Astrocyte (in vitro differentiated cells and primary cell): ENCODE measurements around the genes GZF1 and CST4.

DNA sequence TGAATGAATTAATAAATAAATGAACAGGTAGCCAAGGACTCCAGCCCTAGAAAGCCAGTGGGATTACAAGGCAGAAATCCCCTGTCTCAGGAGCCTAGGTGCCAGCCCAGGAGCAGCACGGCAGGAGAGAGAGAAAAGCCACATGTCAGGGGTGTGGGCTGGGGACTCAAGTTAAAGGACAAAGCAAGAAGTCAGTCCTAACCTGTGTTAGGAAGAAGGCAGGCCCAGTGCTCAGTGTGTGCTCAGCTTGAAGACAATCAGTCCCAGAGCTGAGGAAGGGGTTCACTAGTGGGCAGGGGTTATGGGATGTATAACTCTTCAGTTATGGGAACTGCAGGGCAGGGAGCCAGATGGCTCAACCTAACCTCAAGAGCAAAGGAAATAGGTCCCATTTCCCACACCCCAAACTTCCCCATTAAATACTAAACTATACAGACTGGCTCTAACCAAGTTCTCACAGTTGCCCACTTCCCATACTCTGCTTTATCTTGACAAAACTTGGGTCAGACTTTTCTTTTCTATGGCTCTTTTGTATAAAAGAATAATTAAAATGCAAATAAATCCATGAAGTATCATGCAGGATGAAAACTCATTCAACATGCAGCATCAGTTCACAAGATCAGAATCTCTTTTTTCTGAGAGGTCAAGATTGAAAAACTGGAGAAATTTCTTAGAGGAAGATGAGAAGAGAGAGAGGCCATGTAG, 7.4 kb upstream of the SSTR4 start:
- PRO-cap: no peak
- RRBS, 2 experiments: no CpG with 5 or more reads among the region's 1 CpG

GRCh38 chr20:23085604-23086160, 442 bp downstream of the CD93 start:
- PRO-cap: no peak
- RRBS, 2 experiments: 85 to 90% methylated on average over 3 to 7 of the region's 29 CpGs

- PRO-cap: no peak
- RRBS, 2 experiments: no CpG with 5 or more reads among the region's 4 CpGs
Measured at GRCh38 chr20:23115582-23116111, 29.5 kb upstream of the CD93 start.

GRCh38 chr20:23257889-23258851, 92.4 kb upstream of the NXT1 start:
- PRO-cap: no peak
- RRBS, 2 experiments: no CpG with 5 or more reads among the region's 7 CpGs

- PRO-cap: bidirectional peak, plus-strand start at chr20:23362211, minus-strand start at chr20:23361758
- RRBS, 2 experiments: 2% methylated on average over 42 to 63 of the region's 106 CpGs
Measured at GRCh38 chr20:23361711-23362516, at the start of gene GZF1. Gene GZF1, plus strand, starts transcription at chr20:23362182.

- PRO-cap: no peak
- RRBS, 2 experiments: no CpG with 5 or more reads among the region's 9 CpGs
Measured at GRCh38 chr20:23639418-23640034, 1.8 kb upstream of the CST3 start.

GRCh38 chr20:23655711-23656529, 18.2 kb upstream of the CST3 start:
- PRO-cap: no peak
- RRBS, 2 experiments: 24 to 68% methylated on average over 3 to 8 of the region's 27 CpGs

- PRO-cap: no peak
- RRBS, 2 experiments: no CpG with 5 or more reads among the region's 12 CpGs
Measured at GRCh38 chr20:23688611-23689179, at the start of gene CST4. Gene CST4, minus strand, starts transcription at chr20:23689038.

- PRO-cap: no peak
- RRBS, 2 experiments: no CpG with 5 or more reads among the region's 3 CpGs
Measured at GRCh38 chr20:24034538-24035136, 46.1 kb upstream of the GGTLC1 start.

DNA sequence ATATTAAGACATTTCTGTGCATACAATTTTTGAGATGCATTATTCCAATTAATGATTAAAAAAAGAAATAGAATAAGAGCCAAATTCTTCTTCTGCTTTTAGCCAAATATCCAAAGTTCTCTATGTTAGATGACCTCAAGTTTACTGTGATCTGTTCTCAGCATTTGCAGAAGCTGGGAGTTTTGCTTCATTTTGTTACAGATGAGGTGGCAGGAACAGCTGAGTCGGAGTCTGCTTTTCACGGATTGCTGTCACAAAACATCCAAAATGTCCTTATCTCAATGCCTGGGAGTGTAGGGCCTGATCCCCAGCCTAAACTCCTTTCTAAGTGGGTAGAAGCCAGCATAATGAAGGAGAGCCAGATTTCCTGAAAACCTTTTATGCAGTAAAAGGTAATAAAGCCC, 114.8 kb upstream of the GGTLC1 start:
- PRO-cap: no peak
- RRBS, 2 experiments: no CpG with 5 or more reads among the region's 2 CpGs

DNA sequence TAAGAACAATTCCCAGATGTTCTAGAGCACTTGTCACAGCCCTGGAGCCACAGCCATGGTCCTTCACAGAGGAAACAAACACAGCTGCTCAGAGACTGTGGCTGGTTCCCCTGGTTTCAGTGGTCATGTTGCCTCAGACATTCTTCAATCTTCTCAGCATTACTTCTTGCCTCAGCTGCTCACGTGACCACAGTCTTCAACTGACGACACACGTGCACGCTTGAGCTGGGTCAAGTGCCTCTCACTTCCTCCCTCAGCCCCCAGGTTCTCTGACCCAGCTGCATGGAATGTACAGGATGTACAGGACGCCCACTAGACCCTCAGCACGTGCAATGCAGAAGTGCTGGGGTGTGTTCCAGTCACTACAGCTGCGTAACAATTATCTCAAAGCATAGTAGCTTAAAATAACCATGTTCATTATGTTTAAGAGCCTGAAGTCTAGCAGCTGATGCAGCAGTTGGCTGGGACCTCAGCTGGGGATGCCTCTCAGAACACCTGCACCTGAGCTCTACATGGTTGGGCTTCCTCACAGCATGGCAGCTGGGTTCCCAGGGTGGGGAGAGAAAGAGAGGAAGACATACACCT, 159.9 kb upstream of the GGTLC1 start:
- PRO-cap: no peak
- RRBS, 2 experiments: no CpG with 5 or more reads among the region's 7 CpGs

DNA sequence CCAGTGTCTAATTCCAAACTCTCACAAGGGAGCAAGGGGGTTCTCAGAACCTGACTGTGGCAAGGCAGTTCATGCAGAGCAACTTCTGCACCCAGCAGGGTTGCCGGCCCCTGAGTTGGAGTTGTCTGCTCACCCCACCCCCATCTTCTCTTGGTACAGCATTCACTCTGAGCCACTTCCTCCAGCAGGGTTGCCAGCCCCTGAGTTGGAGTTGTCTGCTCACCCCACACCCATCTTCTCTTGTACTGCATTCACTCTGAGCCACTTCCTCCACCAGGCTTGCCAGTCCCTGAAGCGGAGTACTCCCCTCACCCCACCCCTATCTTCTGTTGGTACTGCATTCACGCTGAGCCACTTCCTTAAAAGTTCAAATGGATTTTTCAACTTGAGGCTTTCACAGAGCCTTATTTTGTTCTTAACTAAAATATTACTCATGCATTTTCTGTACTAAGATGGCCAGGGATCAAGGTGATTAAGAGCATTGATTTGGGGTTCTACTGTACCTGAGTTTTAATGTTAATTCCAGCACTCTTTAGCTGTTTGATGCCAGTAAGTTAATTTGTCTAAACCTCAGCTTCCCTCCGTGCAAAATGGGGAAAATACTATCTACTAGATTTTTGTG, 79.7 kb upstream of the SYNDIG1 start:
- PRO-cap: no peak
- RRBS, 2 experiments: no CpG with 5 or more reads among the region's 4 CpGs

DNA sequence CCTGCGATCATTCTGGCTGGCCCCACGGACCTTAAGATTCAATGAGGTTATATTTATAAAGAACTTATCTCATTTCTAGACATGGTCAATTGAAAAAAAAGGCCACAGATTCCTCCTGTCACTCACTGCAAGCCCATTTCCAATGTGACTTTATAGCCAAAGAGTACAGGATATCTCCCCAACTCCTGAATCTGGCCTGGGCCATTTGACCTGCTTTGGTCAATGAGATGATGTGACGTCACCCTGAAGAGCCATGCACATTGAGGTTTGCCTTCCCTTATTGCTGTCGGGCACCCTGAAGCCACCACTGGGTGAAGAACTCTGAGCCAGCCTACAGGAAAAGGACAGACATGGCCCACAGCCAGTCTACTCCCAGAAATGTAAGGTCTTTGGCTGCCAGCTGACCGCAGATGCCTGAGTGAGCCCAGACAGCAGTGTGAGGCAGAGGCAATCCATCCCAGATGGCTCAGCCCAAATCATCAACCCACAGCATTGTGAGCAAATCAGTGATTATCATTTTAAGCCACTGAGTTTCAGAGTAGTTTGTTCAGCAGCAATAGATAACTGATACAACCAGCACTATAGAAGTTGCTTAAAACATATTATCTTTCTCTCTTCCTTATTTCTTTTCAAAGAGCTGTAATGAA, 3.7 kb upstream of the SYNDIG1 start:
- PRO-cap: no peak
- RRBS, 2 experiments: no CpG with 5 or more reads among the region's 5 CpGs

DNA sequence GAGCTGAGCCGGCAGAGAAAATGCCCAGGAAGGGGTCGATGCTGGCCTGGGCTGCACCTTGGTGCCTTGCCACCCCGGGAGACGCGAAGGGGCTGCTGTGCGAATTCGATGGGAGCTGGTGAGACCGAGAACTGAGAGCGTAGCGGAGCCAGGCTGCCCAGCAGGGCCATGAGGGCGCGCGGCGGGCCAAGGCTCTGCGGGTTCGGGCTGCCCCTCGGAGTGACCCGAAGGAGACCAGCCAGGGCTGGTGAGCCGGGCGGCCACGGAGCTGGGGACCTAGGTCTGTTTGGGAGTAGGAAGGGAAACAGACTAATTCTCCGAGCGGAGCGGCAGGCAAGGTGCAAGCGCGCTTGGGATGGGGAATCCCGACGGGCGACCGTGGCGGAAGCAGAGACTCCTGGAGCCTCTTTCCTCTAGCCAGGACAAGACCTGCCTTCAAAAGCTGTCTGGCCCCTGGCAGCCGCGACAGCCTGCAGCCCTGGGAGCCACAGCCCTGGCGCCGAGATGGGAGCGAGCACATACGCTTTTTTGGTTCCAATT, 628 bp downstream of the SYNDIG1 start:
- PRO-cap: unidirectional peak, plus-strand start at position 100 of the sequence
- RRBS, 2 experiments: 3 to 4% methylated on average over 3 of the region's 37 CpGs

GRCh38 chr20:24977685-24978378, 14.7 kb downstream of the APMAP start:
- PRO-cap: no peak
- RRBS, 2 experiments: no CpG with 5 or more reads among the region's 3 CpGs

- PRO-cap: no peak
- RRBS, 2 experiments: no CpG with 5 or more reads among the region's 4 CpGs
Measured at GRCh38 chr20:24991268-24991813, 1.2 kb downstream of the APMAP start.

GRCh38 chr20:25022647-25023367, 30.3 kb upstream of the APMAP start:
- PRO-cap: no peak
- RRBS, 2 experiments: no CpG with 5 or more reads among the region's 16 CpGs

GRCh38 chr20:25233042-25233436, 14.8 kb upstream of the PYGB start:
- PRO-cap: no peak
- RRBS, 2 experiments: no CpG with 5 or more reads among the region's 6 CpGs

- PRO-cap: no peak
- RRBS, 2 experiments: 86 to 100% methylated on average over 1 of the region's 11 CpGs
Measured at GRCh38 chr20:25239496-25239945, 8.4 kb upstream of the PYGB start.

DNA sequence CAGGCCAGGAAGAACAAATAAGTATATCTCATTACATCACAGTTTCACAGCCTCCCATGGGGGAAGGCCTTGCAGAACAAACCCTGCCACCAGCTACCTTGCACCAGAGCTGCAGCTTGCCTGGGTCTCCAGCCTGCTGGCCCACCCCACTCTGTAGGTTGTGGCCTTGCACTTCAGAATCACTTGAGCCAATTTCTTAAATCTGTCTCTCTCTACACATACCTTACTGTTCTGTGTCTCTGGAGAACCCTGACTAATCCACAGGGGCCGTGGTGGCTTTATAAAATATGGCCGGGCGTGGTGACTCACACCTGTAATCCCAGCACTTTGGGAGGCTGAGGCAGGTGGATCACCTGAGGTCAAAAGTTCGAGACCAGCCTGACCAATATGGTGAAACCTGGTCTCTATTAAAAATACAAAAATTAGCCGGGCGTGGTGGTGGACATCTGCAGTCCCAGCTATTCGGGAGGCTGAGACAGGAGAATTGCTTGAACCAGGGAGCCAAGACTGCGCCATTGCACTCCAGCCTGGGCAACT, 5.3 kb downstream of the PYGB start:
- PRO-cap: no peak
- RRBS, 2 experiments: no CpG with 5 or more reads among the region's 8 CpGs